AG04449 (cell line): ENCODE results near the genes RAB6A and POLD3.

DNA sequence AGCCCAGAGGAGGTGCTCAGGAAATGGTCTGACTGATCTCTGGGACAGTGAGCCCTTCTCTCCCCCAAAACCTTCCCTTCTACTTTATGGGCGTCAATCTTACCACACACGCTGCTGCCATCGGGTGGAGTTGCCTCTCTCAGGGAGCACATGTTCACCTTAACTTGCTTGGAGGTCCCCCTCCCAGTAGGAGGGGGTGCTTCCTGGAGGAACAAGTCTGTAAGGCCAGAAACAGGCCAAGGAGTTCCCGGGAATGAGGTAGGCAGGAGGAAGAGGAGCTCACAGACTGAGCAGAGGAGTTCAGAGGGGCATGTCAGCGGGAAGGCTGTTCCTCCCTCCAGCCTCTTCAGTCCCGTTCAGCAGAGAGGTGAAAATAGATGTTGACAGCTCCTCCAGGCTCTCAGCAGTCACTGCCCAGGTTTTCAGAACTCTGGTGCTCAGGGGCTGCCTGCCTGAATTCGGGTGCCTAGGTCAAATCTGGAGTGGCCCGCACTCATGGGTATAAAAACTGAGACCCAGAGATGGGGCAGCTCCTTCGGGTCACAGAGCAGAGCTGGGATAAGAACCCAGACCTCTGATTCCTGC, 18.1 kb downstream of the ATG16L2 start:
- RRBS: no CpG with 5 or more reads among the region's 9 CpGs

GRCh38 chr11:73185070-73185730, 32.9 kb upstream of the P2RY2 start:
- RRBS: no CpG with 5 or more reads among the region's 14 CpGs

- RRBS: no CpG with 5 or more reads among the region's 11 CpGs
Measured at GRCh38 chr11:73201074-73202140, 16.7 kb upstream of the P2RY2 start.

DNA sequence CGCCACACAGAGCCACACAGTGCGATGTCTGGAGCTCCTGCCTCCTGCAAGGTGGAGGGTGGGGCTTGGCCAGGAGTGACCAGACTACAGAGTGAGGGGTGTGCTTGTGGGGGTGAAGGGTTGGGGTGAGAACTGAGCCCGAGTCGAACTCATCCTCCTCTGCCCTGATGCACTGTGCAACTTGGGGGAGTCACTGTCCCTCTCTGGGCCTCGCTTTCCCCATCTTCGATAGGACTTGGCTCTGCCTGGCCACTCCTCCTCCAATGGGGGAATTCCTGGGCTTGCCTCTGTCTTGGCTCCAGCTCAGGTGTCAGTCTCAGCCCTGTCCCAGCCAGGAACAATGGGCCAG, 21.8 kb downstream of the P2RY2 start:
- RRBS: no CpG with 5 or more reads among the region's 6 CpGs

DNA sequence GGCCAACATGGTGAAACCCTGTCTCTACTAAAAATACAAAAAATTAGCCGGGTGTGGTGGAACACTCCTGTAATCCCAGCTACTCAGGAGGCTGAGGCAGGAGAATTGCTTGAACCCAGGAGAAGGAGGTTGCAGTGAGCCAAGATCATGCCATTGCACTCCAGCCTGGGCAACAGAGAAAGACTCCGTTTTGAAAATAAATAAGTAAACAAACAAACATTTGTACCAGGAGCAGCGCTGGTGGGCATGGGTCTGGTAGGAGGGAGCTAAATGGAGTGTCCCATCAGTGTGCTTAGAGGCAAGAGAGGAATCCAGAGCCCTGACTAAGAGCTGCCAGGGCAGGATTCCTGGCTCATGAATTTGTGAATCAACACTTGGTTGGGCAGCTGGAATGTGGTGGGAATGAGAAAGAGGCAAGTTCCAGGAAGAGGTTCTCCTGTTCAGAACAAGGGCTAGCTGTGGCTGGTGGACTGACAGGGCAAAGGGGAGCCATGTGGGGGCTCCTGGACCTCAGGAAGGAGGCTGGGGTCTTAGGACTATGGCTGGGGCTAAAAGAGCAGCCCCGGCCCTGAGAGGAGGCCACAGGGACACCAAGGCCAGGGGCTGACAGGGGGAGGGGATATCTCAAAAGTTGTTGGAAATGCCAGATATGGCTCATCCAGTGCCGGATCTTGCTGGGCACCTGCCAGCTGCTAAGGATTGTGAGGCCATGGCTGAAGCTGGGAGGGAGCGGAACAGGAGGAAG, 14.8 kb upstream of the P2RY6 start:
- RRBS: 7% methylated on average over 2 of the region's 6 CpGs

GRCh38 chr11:73292538-73293011, 15.5 kb upstream of the ARHGEF17 start:
- RRBS: 25% methylated on average over 4 of the region's 8 CpGs

DNA sequence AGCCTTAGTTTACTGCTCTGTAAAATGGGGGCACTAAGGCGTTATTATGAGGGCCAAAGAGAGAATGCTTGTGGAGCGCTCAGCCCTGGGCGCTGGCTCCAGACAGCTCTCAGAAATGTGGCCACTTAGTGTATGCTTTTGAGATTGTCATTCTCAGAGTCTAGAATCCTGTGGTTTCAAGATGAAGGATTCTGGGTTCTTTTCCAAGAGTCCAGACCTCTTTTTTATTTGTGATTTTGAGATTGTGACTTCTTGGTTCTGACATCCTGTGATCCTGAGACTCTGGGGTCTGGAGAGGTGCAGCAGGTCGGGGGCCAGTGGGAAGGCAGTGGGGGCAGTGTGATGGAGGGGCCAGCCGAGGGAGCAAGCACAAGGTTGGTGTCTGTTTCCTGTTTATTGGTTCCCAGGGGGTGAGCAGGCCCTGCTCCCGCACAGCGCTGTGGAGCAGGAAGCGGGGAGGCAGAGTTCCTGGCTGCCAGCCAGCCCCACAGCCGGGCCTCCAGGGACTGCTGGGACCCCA, 13.5 kb downstream of the ARHGEF17 start:
- RRBS: no CpG with 5 or more reads among the region's 9 CpGs

- RRBS: no CpG with 5 or more reads among the region's 7 CpGs
Measured at GRCh38 chr11:73322239-73323240, 14.5 kb downstream of the ARHGEF17 start.

- RRBS: 3% methylated on average over 18 of the region's 88 CpGs
Measured at GRCh38 chr11:73760610-73761662, at the start of gene RAB6A. Gene RAB6A (minus strand): TSS chr11:73761074.

GRCh38 chr11:73951715-73952487, 1.1 kb downstream of the DNAJB13 start:
- RRBS: no CpG with 5 or more reads among the region's 11 CpGs

DNA sequence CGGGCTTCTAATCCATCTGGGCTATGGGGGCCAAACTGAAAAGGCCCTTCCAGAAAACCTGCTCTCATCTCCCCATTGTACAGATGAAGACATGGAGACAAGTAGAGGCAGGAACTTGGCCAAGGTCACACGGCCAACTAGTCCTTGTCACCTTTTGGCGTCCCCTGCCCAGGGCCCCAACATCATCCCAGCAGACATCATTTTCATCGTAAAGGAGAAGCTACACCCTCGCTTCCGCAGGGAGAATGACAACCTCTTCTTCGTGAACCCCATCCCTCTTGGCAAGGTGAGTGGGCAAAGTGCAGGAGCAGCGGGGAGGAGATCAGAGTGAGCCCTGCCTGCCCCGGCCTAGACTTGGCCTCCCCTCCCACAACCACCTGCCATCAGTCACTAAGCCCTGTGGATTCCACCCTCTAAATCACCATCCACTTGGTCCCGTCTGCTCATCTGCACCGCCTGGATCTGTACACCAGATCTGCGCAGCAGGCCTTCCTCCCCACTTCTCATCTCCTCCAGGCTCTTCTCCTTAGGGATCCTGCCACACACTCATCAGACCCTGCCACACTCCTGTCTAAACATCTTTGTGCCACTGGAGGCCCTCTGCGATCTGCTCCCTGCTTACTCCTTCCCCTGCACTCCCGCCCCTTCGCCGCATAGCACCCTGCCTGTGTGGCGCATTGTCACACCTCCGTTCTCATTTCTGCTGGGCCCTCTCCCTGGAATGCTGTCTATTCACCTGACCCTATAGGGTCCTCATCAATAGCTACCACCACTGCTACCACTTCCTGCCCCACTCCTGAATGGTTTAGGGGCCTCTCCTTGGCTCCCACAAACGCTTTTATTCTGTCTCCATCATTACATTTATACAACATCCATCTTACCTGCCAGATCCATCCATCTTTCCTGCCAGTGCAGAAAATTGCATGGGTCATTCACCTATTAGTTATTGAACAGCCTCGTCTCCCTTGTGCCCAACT, 14.2 kb downstream of the UCP2 start:
- RRBS: no CpG with 5 or more reads among the region's 20 CpGs

DNA sequence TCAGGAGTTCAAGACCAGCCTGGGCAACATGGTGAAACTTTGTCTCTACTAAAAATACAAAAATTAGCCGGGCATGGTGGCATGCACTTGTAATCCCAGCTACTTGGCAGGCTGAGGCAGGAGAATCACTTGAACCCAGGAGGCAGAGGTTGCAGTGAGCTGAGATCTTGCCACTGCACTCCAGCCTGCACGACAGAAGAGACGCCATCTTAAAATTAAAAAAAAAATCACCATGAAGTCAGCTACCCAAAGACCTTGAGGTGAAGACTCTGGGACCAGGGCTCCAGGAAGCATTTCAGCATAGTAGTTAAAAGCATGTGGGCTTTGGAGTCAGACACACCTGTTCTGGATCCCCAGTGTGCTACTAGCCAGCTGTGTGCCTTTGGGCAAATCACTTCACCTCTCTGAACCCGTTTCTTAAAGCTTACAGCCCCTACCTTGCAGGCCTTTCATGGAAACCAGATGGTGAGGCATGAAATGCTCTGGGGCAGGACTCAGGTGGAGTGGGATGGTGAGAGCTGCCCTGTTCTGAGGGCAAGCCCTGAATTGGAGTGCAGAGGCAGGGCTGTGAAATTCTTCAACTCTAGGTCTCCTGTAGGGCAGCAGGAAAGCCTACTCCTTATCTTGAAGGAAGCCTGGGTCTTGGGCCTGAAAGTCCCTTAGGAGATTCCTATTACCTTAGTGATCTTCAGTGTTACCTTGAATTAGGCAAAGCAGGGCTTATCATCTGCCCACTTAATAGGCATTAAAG, 10.5 kb downstream of the UCP2 start:
- RRBS: no CpG with 5 or more reads among the region's 4 CpGs

DNA sequence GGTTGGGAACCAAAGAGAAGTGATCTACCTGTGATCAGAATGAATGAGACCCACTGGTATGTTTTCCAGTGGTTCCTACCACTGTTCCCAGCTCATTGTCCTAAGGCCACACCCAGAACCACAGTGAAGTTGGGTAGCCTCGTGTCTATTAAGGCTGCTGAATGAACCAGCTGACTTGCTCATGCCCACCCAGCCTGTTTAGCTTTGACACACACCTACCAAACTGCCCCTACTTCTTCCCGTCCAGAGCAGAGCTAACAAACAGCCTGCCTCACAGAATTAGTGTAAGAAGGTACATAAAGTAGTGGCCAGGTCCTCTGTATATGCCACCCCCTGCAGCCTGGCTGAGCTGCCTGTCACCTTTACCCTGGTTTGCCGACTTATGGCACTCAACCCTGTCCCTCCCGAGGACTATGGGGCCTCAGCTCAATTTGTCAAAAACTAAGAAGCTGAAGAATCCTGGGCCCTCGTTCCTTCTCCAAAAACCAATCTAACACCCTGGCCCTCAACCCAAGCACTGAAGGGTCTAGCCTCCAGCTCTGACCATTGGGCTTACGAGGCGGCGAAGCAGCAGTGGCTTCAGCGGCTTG, 9.9 kb downstream of the UCP2 start:
- RRBS: no CpG with 5 or more reads among the region's 9 CpGs

DNA sequence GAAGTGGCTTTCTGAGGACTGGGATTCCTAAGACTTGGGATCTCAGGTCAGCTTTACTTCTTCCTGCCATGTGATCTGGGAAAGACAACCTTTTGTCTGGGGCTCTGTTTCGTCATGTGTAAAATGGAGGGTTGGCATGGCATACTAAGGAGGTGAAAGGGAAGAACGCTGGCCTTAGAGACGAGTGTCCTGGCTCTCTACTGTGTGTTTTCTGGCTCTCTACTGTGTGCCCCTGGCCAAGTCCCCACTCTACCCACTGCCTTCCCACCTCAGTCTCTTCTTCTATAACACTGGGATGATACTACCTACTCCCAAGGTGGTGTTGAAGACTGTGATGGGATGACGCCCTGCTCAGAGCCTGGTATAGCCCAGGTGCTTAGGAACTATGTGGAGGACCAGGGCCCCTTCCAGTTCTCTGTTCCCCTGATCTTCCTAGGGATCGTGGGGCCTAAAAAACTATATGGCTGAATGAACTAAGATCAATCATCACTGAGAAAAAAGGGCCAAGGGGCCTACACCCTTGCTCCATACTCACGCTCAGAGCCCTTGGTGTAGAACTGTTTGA, 5.2 kb downstream of the UCP2 start:
- RRBS: no CpG with 5 or more reads among the region's 6 CpGs

DNA sequence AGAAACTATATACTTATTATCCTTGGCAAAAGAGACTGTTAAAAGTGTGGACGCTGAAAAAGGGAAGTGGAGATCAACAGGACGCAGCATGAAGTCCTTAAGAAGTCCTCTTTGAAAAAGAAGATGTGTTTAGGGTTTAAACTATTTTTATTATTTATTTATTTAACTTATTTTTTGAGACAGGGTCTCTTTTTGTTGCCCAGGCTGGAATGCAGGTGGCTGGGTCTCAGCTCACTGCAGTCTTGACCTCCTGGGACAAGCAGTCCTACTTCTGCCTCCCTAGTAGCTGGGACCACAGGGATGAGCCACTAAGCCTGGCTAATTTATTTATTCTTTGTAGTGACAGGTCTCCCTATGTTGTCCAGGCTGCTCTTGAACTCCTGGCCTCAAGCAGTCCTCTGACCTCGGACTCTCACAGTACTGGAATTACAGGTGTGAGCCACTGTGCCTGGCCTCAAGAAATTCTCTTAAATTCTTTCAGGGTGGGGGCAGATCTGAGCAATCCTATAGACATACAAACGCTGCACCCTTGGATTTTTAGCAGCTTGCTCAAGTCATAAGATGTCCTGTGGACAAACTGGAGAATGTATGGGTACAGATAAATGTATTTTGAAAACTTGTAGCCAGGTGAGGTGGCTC, 1.8 kb upstream of the UCP2 start:
- RRBS: no CpG with 5 or more reads among the region's 4 CpGs

DNA sequence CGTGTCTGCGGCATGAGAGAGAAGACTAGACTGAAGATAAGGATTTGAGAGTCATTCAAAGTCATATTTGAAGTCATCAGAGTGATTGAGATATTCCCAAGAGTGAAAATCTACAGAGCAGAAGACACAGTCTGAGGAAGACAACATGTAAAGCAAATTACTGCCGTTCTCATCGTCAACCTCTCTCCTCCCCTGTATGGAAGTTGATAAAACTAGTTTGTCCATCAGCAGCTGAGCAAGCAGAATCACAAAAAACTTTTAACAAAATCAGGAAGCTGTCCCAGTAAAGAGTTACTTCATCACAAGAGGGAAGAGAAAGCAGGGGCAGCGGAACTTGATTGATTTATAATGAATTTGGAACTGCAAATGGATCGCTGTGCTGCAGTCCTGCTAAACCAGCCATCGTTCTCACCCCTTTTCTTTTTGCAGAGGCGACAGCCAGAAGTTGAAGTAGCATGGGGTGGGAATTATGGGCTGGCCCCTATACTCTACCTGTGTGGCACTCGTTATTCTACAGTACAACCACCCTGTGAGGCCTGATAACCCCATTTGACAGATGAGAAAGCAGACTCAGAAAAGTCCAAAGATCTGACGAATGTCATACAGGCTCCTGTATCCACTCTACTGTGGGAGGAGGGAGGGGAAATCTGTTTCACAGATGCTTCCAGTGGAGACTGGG, 13.7 kb upstream of the UCP3 start:
- RRBS: no CpG with 5 or more reads among the region's 10 CpGs

DNA sequence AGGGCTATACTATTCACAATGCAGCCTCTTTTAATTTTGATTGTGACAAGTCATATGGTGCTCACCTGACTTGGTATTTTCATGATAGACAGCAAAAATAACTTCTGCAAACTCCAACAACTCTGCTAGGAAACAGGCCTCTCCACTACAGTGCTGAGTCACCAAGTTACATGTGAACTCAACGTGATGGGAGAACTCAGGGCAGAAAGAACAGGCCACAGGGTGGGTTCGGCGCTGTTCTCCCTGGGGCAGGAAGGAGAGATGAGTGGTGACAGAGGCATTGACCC, 76.6 kb upstream of the UCP3 start:
- RRBS: no CpG with 5 or more reads among the region's 3 CpGs

GRCh38 chr11:74333646-74334425, 22.4 kb upstream of the P4HA3 start:
- RRBS: no CpG with 5 or more reads among the region's 5 CpGs

GRCh38 chr11:74441936-74442341, 25.4 kb downstream of the KCNE3 start:
- RRBS: no CpG with 5 or more reads among the region's 2 CpGs

- RRBS: no CpG with 5 or more reads among the region's 65 CpGs
Measured at GRCh38 chr11:74592373-74593436, at the start of gene POLD3. Gene POLD3 (plus strand): TSS chr11:74592582.